ENCODE data around the gene ISLR.

- PRO-cap: no peak
Observed at GRCh38 chr15:72478300-72478944, 4.3 kb downstream of the ARIH1 start.

DNA sequence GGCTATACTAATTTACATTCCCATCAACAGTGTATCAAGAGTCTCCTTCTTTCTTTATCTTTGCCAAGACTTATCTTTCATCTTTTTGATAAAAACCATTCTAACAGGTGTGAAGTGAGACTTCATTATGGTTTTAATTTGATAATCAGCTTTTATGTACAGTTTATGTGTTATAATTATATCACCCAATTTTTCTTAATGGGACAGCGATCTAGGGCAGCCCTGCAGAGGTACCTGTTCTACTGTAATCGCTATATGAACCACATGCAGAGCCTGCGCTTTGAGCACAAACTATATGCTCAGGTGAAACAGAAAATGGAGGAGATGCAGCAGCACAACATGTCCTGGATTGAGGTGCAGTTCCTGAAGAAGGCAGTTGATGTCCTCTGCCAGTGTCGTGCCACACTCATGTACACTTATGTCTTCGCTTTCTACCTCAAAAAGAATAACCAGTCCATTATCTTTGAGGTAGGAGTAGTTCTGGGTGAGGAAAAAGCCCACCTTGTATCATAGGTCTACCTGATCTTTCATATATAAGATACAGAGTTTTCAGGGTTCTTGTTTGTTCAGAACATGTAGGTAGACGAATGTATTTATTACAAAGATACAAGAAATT, 73.9 kb upstream of the GOLGA6B start:
- PRO-cap: no peak

DNA sequence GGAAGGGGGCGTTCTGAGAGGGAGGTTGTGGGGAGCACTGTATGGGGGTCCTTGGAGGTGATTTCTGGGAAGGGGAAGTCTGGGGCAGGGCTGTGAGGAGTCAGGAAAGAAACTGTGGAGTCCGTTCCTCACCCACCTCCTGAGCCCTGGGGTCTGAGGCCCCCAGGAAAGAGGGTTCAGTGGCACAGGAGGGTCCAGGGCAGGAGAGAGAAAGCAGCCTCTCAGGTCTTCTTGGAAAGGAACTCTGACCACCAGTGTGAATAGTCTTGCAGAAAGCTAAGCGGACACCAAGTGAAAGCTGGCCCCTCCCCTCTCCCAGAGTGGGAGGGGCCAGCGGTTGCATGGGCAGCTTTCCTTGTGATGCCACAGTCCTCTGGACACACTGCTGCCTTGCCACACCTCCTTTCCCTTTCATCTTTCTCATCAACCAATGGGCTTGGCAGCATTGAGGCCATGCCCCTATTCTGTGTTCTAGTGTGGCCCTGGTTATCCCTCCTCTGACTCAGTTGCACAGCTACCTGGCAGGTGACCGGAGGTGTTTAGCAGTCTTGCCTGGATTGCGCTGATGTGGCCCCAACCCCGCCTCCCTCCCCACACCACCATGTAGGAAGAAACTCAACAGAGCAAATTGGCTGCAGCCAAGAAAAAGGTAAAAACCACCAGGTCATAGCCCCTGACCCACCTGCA, 49.7 kb upstream of the GOLGA6B start:
- PRO-cap: no peak

DNA sequence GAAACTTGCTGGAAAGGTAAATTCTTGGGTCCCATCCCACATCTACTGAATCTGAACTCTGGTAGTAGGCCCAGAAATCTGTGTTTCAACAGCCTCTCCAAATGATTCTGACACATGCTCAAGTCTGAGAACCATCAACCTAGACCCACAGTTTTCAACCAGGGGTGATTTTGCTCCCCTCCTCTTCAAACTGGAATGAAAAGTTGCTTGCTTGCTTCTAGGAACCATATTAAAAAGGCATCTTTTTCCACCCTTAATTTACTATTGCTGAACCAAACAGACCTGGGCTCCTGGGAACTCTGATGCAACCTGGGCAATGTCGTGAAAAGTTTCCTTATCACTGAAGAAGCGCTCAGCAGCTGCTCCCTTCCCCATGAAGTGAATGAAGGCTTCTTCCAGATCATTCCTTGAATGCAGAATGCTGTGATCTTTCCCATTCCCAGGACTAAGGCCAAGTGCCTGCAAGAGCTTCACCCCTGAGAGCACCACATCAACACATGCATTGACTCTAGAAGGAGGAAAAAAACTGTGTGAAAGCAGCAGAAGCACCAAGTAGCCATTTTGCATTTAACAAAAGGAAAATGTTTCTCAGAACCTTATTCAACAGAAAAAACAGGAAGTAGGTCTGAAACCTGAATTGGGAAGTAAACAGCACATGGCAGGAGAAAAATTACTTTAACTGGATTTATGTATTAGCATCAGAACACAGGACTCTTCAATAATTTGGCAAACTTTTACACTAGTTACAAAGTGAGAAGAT, 8.8 kb downstream of the ADPGK start:
- PRO-cap: no peak

DNA sequence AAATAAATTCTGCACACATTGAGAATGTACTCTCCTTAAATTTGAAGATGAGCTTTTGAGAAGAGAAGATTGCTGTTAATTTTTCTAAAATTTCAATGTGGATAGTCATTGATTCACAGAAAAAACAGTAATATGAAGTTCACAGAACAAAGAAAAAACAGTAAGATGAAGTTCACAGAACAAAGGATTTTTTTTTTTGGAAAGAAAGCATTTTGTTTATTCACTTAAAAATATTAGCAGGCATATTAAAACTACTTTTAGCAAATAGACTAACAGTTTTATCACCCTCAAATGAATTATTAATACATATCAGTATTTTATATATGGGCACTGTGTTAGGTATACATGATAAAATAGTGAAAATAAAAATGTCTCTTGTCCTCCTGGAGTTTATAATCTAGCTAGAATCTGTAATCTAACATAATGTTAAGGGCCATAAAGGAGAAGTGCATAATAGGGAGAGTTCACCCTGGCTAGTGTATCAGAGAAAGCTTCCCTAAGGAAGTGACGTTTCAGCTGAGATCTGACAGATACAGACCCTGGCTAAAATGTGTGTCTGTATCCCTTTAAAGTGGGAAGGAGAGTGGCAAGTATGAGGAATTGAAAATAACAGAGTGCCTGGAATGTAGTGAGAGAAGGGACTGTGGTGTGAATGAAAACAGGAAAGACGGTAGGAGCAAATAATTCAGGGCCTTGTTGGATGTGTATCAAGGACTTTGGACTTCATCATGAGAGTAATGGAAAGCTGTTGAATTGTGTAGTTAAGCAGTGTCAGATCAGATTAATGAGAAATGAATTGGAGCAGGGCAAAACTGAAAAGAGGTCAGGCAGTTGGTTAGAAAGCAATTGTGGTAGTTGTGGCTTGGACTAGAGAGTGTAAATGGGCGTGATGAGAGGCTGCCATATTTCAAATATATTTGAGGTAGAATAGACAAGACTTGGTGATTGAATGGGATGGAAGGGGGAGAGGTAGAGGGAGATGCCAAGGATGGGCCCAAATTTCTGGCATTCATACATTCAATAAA, 30.4 kb downstream of the NEO1 start:
- PRO-cap: no peak

- PRO-cap: no peak
Observed at GRCh38 chr15:73141045-73141781, 89.0 kb downstream of the NEO1 start.

DNA sequence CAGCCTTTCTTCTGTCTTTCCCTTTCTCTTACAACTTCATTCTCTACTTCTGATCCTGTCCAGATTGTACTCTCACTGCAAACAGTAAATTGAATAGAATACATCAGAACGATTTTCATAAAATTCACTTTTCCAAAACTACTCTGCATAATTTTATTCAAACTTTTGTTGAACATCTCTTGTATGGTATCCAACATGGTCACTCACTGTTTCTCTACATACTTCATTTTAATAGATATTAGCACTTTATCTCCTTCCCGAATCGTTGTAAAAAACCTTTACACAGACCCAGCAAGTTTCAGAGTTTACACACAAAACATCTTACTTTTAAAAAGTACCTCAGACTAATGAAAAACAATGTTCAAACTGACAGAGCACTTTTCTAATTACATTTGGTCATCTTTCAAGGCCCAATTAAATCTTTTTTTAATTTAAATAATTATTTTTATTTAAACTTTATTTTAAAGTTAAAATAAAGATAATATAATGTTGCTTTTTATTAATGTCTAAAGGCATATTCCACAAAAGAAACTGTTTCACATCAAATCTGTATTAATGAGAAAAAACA, 4.8 kb downstream of the NPTN start:
- PRO-cap: no peak

GRCh38 chr15:73870776-73871705, 2.3 kb upstream of the TBC1D21 start:
- PRO-cap: no peak

DNA sequence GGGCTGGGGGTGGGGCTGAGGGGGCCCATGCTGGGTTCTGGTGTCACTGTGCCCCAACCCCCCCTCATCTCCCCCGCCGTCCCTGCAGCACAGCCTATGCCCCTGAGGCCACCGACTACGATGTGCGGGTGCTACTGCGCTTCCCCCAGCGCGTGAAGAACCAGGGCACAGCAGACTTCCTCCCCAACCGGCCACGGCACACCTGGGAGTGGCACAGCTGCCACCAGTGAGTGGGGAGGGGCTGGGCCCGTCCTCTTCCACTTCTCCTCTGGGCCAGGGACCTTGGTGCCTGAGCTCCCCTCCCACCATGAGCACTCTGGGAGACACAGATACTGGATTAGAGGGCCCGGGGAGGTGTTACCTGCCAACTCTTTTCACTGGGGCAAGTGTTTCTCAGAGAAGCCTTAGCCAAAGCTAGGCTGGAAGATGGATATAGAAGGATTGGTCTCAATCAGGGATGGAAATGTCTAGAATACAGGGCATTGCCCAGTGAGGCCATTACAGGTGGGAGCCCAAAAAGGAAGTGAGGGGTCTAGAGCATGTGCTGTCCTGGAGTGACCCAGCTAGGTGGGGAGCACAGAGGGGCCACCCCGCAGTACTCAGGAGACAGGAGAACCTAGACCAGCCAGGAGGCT, 20.2 kb downstream of the LOXL1 start:
- PRO-cap: no peak

DNA sequence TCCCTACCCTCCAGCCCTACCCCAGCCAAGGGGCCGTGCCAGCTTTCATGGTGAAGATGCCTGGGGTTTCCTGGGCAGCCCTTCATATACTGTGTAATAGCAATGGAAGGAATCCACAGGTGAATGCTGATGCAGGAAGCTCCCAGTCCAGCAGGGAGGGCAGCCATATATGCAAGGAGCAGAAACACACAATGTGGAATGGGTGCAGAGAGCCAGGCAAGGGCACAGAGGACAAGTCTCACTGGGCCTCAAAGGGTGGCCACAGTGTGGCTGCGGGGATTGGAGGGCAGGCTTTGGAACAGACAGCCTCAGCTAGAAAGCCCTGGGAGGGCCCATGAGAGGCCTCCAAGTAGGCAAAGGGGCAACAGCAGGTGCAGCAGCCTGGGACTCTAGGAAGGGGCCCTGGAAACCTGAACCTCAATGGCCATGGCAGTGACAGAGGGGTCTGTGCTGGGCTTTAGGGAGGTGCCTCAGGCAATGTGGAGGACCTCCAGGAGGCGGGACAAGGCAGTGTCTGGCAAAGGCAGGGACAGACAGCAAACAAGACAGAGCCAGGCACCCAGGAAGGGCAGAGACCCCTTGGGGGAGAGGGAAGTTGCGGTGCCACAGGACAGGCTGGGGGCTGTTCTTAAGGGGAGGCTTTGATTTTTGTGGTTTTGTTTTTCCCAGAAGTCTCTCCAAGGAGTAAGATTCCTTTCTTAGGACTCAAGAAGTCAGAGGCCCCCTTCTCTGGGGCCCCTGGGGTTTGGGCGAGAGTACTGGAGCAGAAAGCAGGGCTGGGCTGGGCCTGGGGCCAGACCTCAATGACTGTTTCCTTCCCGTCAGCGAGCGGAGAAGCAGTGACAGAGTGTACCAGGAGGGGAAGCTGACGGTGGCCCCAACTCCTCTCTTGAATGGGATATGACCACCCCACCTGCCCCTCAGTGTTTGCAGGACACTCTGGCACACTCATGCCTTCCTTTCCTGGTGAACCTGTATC, 9.8 kb downstream of the STOML1 start:
- PRO-cap: bidirectional peak, plus-strand start at position 845 of the sequence, minus-strand start at position 731 of the sequence

DNA sequence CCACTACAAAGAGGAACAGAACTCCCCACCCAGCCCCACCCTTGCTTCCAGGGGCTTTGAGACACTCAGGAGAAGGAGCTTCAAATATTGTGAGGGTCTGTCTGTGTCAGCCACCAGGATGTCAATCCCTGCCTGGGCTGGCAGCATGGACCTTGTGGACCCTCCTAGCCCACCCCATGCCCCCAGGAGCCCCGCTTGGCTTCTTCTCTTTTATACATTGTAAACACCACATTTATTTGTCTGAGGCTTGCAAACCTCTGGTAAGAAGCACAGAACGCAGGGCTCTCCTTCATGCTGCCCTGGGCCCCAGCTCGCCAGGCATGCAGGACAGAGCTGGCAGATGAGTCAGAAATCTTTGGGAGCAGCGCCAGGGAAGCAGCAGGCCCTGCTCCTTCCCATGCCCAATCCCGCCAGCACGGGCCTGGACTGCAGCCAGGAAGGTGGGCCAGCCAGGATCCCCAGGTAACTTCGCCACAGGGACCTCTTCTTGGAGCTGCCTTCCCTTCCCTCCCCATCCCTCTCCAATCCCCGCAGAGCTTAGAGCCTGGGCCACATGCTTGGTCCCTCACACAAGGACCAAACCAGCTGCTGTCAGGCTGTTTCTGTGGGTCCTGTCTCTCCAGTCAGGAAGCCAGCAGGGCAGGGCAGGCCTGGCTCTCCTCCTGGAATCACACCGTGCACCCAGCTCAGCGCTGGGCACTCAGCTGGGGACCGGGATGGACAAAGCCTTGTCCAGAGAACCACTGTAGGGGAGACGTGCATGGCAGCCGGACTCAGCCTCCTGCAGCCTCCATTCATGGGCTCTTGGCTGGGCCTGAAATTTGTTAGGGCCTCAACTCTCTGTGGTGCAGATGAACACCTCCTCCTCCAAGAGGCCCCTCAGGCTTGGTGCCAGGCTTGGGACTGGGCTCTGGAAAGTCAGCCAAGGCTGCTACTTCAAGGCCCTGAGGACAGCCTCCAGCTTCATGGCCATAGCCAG, 8.8 kb downstream of the STOML1 start:
- PRO-cap: unidirectional peak, plus-strand start at position 699 of the sequence

- PRO-cap: no peak
Observed at GRCh38 chr15:73997739-73998572, 3.4 kb downstream of the PML start.

DNA sequence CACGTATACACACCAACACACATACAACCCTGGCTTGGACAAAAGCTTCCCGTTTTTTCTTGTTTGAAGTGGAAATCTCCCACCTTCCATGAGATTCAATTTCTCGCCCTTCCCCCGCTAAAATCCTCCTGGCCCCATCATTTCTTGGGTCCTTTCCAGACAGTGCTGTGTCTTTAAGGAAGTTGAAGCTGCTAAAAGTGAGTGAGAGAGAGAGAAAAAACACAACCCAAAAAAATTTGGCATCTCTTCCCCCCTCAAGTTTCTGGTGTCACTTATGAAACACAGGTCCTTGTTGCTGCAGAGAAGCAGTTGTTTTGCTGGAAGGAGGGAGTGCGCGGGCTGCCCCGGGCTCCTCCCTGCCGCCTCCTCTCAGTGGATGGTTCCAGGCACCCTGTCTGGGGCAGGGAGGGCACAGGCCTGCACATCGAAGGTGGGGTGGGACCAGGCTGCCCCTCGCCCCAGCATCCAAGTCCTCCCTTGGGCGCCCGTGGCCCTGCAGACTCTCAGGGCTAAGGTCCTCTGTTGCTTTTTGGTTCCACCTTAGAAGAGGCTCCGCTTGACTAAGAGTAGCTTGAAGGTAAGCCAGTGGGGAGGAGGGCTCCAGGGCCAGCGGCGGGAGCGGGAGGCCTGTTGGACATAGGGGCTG, at the start of gene ISLR:
ISLR (plus strand) TSS at position 268 of the 646 bp plus-strand sequence.
- PRO-cap: unidirectional peak, plus-strand start at position 308 of the sequence

GRCh38 chr15:74200293-74200861, 2.2 kb downstream of the STRA6 start:
- PRO-cap: no peak

GRCh38 chr15:74208767-74209670, 6.4 kb upstream of the STRA6 start:
- PRO-cap: no peak

- PRO-cap: no peak
Observed at GRCh38 chr15:74369002-74369518, 1.6 kb upstream of the CYP11A1 start.

DNA sequence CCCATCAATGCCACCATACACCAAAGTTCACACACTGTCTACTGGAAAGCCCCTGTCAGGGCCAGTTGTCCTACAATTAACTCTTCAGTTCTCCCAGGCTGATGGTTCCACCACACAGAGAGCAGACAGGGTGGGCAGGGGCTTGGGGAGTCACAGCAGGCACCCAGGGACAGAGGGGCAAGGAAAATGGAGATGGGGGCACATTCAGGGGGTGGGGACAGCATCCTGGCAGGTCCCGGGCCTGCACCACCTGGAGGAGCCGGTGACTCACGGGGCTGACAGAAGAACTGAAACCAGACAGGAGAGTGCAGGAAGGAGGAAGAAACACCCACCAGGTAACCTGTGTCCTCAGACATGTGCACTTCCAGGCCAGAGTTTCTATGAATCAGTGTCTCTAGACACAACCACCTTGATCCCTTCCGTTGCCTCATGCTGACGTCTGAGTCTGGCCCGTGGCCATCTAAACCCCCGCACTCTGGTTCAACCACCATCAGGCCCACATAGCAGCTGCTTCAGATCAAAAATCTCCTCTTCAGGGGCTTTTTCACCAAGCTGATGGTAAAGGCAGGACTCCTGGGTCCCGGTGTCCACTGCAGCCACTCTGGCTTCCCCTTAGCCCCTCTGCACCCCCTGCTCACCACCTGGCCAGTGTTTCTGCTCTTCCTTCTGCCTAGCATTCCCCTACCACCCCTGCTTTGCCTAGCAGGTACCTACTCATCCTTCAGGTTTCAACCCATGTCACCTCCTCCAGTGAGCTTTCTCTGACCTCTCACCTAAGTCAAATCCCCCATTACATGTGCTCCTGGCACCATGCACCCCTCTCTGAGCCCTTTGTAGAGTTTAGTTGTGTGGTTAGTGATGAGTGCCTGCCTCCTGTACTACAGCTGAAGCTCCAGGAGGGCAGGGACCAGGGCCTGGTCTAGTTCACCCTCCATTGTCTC, 16.5 kb upstream of the CYP11A1 start:
- PRO-cap: no peak

DNA sequence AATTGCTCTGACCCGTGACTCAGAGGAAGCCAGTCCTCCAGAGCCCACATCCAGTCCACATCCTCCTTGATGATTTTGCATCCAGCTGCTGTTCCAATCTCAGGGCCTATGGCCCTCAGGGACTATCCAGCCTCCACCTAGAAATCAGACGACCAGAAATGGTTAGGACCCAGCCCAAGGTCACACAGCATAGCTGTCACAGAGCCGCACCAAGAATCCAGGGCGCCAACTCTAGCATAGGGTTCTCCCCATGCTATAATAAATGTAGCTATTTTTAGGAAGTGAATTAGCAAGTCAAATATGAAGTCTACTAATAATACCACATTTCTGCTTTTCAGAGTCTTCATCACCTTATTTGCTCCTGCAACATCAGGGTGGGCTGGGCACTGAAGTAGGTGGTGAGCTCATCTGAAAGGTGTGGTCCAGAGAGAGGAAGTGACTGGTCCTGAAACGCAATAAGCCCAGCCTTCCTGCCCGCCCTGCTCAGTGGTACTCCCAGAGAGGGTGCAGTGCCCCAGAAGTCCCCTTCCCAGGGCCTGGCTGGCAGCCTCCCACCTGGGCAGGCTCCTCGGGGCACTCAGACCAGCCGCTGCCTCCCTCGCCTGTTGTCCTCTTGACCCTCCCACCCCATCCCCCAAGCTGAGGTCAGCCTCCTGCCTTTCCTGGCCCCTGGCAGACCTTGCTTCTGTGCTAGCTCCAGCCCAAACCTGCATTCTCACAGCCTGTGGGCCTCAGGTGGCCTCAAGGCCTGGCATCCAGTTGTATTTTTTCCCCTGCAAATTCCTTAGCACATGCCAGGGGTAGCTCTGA, 17.6 kb upstream of the CYP11A1 start:
- PRO-cap: bidirectional peak, plus-strand start at position 486 of the sequence, minus-strand start at position 368 of the sequence

DNA sequence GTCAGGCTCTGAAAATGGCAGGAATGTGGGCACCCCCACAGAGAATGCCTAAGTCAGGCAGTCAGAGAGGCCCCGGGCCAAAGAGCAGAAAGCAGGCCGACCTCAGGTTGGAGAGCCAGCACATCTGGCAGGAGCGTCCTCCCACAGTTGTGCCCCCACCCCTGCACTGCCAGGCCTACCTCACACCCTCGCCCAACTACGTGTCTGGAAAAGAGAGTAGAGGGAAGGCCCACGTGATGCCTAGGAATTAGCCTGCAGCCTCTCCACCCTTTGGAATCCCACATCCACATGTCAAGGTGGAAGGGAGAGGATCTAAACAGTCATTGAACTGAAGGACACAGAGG, 10.7 kb downstream of the SEMA7A start:
- PRO-cap: bidirectional peak, plus-strand start at position 80 of the sequence, minus-strand start outside the sequence

GRCh38 chr15:74489828-74490552, 29.0 kb upstream of the UBL7 start:
- PRO-cap: no peak

All from sciatic nerve (tissue), 1 donor.